ENCODE data around the genes LYRM2, COQ3 and PRDM13.

DNA sequence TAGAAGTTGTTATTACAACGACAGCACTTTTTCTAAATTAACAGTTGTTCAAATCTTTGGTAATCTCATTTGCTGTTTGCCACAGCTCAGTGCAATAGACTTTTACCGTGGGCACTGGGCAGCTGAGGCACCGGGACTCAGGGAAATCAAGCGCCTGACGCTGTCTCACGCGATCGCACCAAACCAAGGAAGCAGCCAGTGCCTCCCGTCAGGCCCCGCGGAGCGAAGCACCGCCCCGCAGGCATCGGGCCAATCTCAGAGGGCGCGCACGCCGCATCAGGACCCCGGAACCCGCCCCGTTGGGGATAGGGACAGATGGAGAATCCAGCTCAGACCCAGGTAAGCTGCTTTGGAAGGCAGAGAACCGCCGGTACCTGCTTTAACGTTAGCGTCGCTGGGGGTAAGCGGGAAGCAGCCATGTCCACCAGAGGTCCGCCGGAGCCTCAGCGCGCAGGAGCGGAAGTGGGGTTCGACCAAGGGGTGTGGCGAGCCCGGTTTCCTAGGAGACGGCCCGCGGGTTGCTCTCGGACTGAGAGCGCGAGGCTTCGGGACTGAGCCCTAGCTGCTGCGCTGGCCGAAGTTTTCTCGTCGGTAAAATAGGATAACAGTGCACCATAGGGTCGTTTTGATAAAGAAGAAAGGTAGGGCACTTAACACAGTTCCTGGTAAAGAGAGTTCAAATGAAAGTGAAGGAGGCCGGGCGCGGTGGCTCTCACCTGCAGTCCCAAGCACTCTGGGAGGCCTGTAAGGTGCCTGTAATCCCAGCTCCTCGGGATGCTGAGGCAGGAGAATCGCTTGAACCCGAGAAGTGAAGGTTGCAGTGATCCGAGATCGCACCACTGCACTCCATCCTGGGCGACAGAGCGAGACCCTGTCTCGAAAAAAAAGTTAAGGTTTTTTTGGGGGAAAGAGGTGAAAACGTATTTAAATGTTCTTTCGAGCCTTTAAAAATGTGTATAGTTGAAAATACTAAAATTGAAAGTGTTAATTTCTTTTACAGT, at the start of gene LYRM2:
Gene LYRM2 (minus strand): TSS at position 450 of the 1,001 bp plus-strand sequence.
- PRO-cap, 2 experiments, result peak in 2 of 2 experiments; most common plus-strand start position 502 of the sequence (in 2); most common minus-strand start position 450 of the sequence (in 2)

DNA sequence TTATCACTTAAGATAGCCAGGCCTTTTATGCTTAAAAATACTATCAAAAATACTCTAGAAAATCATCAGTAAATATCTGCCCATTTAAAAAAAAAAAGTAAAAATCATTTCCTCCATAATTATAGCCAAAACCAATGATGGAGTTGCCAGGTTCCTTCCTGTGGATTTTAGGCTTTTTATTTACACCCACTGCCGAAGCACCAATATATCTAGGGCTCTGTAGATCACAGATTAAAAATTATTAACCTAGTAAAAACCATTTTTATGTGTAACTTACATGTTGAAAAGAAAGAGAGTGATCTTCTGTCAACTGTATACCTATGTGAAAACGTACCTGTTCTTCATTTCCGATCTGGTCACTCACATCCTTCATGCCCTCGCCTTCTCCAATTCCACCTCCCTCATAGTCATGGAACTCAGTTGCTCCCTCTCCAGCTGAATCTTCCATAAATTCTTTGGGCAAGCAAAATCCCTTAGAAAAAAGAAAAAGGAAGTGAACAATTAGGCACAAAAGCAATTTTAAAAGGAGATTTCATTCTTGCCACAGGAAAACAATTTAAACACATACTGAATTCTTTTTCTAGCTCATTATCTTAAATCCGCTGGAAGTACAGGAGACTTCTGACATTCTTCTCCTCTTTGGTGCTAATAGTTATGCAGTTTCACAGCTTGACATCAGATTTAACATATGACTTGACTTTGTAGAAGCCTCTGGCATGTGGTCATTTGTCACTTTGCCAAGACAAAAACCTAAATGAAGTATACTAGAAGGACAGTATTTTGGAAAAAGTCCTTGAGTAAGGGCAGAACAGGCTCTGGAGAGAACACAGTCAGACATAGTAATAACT, 29.4 kb upstream of the LYRM2 start:
- PRO-cap, 2 experiments, result no peak in any of the 2 experiments

GRCh38 chr6:89690656-89691030, 52.1 kb upstream of the LYRM2 start:
- PRO-cap, 2 experiments, result no peak in any of the 2 experiments

GRCh38 chr6:89985681-89986378, 91.6 kb downstream of the GJA10 start:
- PRO-cap, 2 experiments, result no peak in any of the 2 experiments

DNA sequence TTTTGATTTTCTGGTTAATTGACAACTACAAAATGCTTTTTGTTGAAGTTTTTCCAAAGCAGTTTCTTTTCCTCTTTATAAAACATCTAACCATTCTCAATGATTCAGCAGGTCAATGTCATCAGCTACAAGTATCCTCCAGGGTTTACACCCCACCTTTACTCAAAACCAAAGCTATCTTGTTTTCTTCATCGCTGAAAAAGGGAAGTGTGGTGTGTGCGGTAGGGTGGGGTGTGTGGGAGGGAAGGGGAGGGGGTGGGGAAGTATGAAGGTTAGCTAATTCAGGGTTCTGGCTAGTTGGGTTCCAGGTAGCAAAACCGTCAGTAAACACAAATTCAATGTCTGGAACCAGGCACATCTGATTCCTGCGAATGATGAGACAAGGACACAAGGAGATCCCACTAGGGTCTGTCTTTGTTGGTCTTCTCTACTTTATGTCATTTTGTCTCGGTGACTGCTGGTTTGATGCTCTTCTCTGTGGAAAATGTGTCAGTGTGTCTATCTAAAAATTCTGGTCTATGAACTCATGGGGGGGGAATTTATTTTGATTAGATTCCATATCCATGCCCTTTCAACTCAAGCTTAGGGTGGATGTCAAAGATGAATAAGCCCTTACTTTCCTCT, 189.7 kb downstream of the GJA10 start:
- PRO-cap, 2 experiments, result no peak in any of the 2 experiments

- PRO-cap, 2 experiments, result no peak in any of the 2 experiments
Measured at GRCh38 chr6:90175879-90176258, 120.8 kb downstream of the BACH2 start.

DNA sequence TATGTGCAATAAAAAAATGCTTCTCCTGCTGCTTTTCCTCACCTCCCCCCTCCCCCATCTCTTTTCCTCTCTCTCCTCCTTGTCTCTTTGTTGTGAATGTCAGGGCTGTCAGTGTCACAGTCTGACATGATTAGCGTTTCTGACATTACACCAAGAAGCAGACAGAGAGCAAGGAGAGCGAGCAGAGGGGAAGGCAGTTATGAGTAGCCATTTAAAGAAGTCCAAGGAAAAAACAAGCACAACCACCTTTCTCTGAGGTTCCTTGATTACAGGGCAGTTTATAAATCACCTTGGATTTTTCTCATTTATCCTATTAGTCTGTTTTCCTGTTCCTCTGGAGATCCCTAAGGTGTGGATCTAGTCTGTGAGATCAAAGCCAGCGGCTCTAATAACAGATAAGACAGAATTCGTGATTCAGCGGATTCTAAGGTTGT, 101.5 kb downstream of the BACH2 start:
- PRO-cap, 2 experiments, result no peak in any of the 2 experiments

GRCh38 chr6:90219150-90219500, 77.5 kb downstream of the BACH2 start:
- PRO-cap, 2 experiments, result no peak in any of the 2 experiments

DNA sequence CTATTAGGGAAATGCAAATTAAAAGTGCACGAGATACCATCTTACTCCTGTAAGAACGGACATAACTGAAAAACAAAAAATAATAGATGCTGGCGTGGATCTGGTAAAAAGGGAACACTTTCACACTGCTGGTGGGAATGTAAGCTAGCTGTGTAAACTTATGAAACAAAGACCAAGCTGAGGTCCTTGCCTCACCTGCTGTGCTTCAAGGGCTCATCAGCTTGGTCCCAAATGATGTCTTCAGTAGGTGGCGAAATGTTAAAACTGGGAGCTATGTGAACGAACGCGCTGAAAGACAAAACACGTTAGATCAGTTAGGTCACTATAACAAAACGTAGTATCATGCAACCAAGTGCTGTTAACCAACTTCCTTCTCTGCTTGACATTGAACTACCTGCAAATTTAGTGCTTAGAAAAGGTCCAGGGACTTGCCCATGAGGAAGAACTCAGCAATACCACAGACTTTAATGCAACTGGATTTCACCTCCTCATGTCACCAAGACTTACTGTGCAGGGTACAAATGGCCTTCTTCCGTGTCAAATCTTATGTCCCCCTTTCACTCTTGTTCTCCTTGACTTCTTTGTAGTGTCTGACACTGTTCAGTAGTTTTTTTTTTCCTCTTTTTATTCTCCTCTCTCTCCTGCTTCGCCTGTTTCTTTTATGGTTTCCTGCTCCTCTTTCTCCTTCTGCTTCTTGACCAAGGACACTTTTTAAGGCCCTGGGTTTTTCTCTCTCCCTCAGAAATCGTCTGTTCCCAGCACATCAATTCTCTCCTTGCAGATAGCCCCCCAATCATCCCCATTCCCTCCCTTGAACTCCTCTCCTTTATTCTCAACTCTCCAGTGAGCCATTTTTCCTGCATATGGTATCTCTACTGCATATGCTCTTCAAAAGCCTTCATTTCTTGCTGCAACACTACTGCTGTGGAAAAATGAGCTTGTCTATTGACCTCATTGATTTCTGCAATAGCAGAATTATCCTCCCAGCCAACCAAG, 24.7 kb downstream of the BACH2 start:
- PRO-cap, 2 experiments, result no peak in any of the 2 experiments

DNA sequence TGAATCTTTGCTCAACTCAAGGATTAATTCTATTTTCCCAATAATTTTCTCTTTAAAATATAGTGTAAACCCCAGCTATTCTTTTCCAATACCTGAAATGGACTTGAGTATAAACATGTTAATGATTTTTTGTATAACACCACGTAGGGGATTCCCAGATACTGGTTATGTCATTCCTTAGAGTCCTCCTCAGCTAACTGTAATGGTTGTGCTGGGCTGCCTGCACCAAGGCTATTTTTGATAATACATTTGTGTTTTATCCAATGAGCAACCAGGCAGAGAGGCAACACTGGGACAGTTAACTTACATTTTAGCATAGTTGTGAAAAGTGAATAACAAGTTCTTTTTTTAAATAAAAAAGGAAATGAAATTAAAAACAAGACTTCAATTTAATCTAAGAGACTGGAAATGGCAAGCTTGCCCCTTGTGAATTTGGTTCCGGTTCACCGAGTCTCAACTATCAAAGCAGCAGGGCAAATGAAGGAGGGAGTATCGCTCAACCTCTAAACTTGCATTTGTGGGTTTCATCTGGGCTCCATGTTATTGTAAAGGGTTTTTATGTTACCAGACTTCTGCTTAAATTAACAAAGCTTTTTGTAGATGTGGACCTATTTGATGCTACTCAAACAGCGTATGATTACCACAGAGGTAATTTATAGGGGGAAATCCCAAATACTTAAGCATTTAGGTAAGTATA, 18.8 kb upstream of the BACH2 start:
- PRO-cap, 2 experiments, result no peak in any of the 2 experiments

- PRO-cap, 2 experiments, result no peak in any of the 2 experiments
Measured at GRCh38 chr6:90368847-90369239, 72.2 kb upstream of the BACH2 start.

GRCh38 chr6:90376236-90376511, 79.5 kb upstream of the BACH2 start:
- PRO-cap, 2 experiments, result no peak in any of the 2 experiments

- PRO-cap, 2 experiments, result no peak in any of the 2 experiments
Measured at GRCh38 chr6:90478127-90478758, 108.6 kb downstream of the MAP3K7 start.

DNA sequence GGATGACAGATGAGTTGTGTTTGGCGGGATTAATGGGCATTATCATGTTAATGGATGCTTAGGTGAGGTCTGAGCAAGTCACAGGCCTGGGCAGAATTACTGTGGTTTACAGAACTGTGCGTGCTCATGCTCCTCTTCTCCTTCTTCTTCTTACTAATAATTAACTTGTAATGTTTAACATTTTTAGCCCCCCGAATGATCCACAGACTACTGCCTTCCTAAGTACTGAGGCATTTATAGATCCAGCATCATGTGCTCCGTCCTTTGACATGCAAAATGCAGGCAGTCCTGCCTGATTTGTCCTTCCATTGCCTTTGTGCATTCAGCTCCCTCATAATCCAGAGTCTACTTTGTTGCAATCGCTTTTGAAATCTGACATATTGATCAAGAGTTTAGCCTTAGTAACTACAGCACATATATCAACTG, 753.5 kb upstream of the MMS22L start:
- PRO-cap, 2 experiments, result no peak in any of the 2 experiments

- PRO-cap, 2 experiments, result no peak in any of the 2 experiments
Measured at GRCh38 chr6:99348187-99348694, 1.2 kb downstream of the FAXC start.

DNA sequence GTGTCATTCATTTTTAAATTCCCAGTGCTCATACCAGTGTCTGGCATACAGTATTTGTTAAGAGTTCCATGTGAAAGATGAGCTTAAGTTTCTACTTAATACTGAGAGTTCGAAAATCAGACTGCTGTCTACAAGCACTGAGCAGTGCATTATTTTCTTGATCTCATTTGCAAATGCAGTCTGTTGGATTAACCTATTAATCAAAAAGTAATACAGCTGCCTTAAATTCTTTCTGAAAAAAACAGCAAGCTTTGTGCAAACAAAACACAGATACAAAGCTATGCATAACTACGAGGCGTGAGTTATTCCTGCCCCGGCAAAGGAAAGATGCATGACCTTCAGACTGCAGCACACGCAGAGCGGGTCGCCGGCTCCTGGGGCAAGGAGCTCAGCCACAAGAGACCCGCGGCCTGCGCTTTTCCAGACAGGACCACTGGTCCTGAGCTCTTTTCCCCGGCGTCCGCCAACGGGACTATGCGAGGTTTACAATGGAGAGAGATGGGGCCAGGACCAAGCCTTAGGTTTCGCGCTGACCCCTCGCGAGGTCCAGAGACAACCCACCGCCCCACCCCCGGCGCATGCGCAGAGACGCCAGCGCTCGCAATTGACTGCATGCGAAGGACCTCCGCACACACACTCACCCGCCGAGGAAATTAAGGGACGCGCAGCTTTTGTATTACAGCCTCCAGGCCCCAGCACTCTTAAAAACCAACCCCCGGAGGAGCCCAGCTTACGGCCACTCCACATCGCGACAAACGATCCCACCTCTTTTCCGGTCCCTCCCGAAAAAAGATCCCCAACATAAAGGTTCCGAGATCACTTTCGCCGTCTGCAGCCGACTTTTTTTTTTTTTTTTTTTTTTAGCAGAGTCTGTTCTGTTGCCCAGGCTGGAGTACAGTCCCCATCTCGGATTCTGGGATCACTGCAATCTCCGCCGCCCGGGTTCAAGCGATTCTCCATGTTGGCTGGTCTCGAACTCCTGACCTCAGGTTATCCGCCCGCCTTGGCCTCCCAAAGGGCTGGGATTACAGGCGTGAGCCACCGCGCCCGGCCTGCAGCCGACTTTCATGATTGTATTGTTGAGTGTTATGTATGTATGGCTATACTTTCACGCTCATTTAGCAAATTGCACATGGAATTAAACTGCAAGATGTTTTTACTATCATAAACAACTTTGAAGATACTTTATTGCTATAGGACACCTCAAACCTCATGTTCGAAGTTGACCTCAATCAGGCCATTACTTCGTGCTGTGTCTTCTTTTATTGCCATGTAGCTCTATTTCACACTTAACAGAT, at the start of gene COQ3:
Gene COQ3 (minus strand): TSS at position 763 of the 1,298 bp plus-strand sequence.
- PRO-cap, 2 experiments, result peak in 2 of 2 experiments; most common plus-strand start position 357 of the sequence (in 2); most common minus-strand start position 474 of the sequence (in 2)

DNA sequence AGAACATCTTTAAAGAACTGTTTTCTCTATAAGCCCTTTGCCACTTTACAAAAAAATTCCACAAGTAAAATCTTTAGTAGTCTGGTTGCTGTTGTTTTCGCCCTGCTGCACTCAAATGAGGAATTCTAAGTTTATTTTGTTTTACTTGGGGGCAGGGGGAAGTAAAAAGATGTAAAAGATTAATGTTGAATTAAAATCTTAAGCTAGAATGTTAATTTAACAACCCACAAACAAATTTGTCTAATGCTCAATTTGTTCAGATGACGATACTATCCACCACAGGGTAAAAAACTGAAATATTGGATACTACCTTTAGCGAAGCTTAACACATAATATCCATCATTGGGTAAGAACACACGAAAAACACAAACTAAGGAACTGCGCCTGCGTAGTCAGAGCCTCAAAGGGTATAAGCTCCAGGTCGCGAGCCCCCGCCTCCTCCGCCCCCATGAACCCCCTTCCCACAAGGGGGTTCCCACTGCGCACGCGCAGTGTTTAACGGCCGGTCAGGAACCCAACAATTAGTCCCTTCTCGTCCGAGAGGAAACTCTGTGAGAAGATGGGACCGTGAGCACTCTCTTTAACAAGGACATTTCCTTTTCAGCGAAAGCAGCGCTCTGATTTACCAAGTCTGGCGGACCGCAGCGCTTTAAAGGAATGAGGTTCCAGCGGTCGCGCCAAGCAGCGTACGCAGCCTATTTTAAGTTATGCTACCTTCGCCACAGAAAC, 515 bp downstream of the PNISR start:
- PRO-cap, 2 experiments, result peak in 2 of 2 experiments; most common plus-strand start position 491 of the sequence (in 2)

DNA sequence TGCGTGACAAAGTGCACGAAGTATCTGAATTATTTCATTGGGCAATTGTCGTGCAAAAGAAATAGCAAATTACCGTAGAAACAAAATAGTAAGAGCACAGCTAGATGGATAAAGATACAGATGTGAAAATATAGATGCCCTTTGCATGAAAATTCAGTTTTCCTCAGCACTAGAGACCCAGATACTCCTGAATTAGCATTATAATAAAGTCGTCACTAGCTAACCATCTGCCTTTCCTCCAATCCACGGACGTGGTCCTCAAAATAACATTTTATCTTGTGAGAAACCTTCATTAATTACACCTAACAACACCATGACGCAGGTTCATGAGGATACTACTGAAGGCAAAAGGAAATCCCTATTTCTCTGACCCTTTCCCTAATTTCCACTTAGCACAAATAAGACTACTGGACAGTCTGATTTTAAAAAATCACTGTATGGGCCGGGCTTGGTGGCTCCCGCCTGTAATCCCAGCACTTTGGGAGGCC, 1.3 kb upstream of the PNISR start:
- PRO-cap, 2 experiments, result no peak in any of the 2 experiments

DNA sequence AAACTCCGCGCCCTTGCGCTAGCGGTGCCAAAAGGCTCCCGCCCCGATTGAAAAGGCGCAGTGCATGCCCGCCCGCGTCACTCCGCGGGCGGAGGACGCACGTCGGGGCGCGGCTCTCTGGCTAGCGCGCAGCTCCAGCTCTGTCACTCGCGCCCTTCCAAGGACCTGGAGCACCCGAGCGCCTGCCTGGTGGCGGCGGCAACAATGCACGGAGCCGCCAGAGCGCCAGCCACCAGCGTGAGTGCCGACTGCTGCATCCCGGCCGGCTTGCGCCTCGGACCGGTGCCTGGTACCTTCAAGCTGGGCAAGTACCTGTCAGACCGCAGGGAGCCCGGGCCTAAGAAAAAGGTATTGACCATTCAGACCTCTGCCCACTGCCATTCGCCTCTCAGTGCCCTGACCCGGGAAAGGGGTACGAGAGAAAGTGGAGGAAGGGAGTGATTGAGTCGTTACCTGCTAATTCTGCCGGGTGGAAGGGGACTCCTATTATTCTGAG, at the start of gene PRDM13:
Gene PRDM13 (plus strand): TSS at position 3 of the 496 bp plus-strand sequence.
- PRO-cap, 2 experiments, result no peak in any of the 2 experiments

GRCh38 chr6:100182044-100182483, 188.0 kb upstream of the MCHR2 start:
- PRO-cap, 2 experiments, result no peak in any of the 2 experiments

Data from right ventricle myocardium (tissue), 1 donor.